Daoy (cell line): ENCODE measurements around the gene HEBP2.

DNA sequence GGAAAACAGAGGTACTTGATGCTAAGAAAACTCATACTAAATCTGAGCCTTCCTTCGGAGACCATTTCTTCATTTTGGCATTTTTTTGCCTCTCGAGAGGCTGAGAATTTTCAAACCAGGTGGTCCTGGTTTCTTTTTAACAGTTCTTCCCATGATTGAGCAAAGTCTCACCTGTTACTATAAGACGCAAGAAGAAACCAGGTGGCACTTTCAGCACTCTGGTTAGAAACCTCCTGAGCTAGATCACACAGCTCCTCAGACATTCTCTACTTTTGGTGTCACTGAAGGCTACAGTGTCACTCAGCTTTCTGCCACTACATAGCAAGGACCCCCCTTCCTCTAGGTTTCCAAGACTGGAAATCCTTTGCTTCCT is 7.3 kb downstream of the IFNGR1 start:
- RAMPAGE, long total RNA = no peak

- RAMPAGE, long total RNA = no peak
Measured at GRCh38 chr6:137233722-137234061, 14.5 kb upstream of the IFNGR1 start.

GRCh38 chr6:137353749-137354490 is 134.7 kb upstream of the IFNGR1 start:
- RAMPAGE, long total RNA = no peak

DNA sequence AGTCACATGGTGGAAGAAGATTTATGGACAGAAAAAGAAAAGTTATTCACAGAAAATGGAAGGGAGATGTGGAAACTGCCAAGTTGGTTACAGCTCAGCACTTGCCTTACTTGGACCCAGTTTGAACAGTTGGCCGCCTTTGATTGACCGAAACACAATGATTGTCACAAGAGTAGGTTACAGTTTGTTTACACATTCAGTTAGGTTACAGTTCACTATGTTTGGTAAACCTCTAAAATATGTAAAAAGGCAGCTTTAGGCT is 116.2 kb downstream of the OLIG3 start:
- RAMPAGE, long total RNA = no peak

DNA sequence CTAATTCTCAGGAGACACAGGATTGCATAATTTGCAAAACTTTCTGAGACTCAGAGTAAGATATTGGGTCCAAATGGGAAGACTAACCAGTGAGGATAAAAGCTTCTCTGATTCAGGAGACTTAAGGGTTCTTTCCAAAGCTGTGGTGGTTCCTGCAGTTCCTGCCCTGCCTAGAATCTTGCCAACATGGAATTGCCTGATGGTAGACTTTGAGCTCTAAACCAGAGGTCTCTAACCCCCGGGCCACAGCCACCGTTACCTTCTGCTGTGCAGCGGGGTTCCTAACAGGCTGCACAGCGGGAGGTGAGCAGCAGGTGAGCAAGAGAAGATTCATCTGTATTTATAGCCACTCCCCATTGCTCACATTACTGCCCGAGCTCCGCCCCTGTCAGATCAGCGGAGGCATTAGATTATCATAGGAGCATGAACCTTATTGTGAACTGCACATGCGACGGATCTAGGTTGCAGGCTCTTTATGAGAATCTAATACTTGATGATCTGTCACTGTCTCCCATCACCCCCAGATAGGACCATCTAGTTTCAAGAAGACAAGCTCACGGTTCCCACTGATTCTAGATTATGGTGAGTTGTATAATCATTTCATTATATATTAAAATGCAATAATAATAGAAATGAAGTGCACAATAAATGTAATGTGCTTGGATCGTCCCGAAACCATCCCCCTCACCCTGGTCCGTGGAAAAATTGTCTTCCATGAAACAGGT is 106.8 kb downstream of the OLIG3 start:
- RAMPAGE, long total RNA = no peak

DNA sequence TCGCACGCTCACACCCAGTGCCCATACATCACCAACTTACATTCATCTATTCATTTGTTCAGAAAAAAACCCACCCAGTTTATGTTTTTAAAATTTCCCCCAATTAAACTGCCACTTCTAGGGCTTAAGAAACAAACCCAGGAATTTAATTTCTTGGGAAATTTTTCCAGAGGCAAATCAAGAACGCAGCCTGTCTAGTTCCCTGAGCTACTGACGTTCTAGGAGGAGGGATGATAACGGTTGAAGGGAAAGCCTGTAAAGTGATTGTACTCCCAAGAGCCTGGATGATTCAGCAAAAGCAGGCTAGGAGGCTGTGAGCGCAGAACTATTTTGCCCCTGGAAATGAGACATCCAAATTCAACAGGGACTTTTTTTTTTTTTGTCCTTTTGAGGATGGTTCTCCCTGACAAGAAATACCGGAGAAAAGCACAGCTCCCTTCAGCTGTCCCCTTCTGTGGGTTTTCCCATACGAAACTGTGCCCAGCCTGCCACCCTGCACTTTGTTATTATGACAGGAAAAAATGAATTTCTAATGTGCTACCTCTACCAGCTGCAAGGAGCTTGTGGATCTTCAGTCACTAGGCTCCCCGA is 77.4 kb downstream of the OLIG3 start:
- RAMPAGE, long total RNA = no peak

GRCh38 chr6:137780201-137781249 is 86.5 kb upstream of the TNFAIP3 start:
- RAMPAGE, long total RNA = no peak

DNA sequence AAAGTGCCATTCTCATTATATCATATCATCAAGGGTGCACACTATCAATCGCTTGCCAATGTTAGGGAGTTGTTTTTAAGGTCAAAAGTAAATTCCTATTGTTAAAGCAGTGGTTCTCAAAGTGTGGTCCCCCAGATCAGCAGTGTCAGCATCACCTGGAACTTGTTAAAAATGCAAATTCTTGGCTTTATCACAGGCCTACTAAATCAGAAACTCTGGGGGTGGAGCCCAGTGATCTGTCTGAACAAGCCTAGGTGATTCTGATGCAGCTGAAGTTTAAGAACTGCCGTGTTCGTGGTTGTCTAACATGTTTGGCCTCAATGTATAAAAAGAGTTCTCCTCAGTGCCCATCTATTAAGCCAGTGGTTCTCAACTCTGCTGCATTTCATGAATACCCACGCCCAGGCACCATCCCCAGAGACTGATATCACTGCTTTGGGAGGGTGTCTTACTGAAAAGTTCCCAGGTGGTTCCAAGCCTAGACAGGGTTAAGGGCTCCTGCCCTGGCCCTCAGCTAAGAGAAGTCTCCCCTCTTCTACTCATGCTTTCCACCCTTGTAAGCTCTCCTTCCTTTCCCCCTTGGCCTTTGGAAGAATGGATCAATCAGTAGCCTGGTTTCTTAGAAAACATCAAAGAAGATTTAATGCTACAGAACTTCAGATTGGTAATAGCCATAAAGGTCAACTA is 39.1 kb upstream of the TNFAIP3 start:
- RAMPAGE, long total RNA = no peak

- RAMPAGE, long total RNA = no peak
Measured at GRCh38 chr6:137982364-137982781, 115.3 kb downstream of the TNFAIP3 start.

DNA sequence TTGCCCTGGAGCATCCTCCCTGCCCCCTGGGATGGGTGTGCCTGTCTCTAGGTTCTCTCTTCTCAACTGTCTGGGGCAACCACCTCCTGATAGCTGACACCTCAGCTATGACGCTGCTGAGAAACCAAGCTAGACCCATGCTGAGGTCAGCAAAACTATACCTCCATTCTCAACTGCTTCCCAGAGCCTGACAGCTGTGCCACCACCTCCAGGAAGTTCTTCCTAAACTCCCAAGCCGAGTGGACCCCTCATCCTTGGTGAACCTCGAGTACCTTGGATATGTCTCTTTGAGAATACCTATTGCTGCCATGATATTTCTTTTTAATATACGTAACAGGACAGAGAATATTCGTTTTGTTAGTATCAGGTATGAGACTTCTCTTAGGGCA is 72.0 kb downstream of the PERP start:
- RAMPAGE, long total RNA = no peak

DNA sequence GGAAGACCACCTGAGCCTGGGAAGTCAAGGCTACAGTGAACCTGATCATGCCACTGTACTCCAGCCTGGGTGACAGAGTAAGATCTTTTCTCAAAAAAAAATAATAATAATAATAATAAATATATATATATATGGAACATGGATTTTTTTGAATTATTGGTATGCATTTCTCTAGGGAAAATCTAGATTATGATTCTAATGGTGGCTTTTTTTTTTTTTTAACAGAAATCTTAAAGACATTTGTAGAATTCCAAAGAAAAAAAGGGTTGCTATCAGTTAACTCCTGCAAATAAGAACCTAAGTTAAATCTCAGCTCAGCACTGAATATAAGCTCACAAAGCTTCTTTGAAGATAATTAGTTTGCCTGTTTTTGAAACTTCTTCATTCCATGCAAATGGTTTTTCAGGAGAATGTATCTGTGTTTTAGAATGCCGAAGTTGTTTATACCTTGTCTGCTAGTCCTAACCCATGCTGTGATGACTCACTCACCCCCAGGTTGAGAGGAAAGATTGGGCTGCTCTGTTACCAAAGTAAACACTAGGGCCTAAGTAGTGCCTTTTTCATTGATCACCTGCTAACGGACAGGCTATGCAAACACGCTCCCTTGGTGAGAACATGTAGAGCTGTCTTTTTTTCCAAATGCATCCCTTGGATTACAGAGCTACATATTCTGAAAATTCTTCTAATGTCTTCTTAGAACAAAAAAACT is 20.9 kb downstream of the PERP start:
- RAMPAGE, long total RNA = no peak

DNA sequence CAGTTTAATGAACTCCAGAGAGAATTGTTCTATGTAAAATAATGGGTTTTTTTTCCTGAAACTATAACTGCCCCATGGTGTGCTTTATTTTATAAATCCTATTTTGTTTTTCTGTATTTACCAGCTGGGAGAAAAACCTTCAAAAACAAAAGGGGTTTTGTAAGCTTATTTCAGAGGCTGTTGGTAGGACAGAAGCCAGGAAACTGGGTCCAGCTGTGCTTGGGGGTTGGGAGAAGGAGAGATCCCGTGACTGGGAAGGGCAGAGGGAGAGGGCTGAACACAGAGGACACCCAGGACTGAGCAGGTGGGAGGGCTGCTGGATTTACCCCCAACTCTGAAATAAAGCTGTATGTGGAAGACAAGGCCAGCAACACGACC is 21.2 kb downstream of the ARFGEF3 start:
- RAMPAGE, long total RNA = no peak

DNA sequence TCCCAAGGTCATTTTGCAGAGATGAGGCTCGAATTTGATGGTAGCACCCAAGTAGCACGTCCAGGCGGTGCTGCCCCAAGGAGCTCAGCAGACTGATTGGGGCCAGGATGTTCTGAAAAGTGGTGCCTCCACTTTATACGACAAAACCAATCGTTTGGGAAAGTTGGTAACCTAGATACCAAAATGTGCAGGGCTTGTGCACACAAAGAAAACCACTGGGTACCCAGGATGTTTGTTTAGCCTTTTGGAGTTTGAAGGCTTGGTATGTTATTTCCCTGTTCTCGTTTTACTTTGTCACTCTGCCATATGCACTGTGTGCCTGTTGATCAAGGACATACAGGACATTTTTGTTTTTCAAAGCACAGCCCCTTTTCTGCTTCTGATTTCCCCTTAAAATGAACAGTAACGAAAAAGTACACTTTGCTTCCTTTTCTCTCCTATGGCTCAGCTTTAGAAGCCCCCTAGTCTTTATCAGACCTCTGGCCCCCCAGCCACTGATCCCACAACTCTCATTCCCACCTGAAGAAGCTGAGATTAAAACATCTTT is 40.8 kb upstream of the PBOV1 start:
- RAMPAGE, long total RNA = no peak

GRCh38 chr6:138403854-138404616 is at the start of gene HEBP2:
TSS of gene HEBP2 (plus strand) at chr6:138404223.
- RAMPAGE, long total RNA = no peak

GRCh38 chr6:138412817-138413267 is 8.8 kb downstream of the HEBP2 start:
- RAMPAGE, long total RNA = no peak

- RAMPAGE, long total RNA = no peak
Measured at GRCh38 chr6:138499807-138500519, 669 bp upstream of the NHSL1 start.

DNA sequence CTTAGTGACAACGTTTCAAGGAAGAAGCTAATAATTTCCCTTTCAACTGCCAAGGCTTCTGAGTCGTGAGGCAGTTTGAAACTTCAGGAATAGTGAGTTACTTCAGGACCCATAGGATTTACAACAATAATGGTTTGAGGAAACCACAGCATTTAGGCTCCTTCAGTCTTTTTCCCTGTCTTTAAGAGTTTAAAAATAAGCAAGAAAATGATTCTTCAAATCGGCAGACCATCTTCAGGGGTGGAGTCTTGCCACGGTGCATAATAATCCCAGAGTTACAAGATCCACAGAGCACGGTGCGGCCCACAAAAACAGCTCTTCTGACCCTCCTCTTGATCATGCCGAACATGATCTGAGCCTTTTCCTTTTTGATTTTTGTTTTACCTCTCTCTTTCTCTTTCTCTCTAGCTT is 55.5 kb upstream of the NHSL1 start:
- RAMPAGE, long total RNA = no peak

DNA sequence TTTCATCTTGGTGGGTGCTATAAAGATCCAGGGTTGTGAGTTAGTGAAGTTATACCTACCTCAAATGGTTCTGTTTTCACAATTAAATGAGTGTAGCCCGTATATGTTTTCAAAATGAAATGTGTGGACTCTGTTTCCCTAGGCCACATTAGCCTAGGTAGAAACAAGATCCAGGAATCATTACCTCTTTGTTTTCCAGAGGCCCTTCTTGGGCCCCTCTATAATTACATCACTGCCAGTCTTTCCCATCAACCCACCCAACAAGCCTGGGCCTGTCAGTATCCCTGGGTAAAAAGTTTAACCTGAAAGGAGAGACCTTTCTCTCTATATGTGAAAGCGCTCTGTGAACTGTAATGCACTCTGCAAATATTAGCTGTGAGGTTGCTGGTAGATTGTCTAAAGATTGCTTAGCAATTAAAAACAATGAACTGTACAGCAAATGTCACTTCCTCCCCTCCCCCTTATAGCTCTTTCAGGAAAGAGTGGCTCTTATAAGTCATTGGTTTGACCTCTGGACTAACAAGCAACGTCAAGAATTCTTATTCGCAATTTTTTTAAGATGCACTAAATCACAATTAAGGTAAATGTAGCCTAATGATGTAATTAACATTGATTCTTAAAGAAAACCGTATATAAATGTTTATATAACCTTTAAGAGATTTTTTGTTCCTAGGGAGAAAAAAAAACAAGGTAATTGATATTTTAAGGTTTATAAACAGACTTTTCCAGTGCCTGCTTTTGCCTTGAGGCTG is 18.3 kb downstream of the ECT2L start:
- RAMPAGE, long total RNA = no peak

DNA sequence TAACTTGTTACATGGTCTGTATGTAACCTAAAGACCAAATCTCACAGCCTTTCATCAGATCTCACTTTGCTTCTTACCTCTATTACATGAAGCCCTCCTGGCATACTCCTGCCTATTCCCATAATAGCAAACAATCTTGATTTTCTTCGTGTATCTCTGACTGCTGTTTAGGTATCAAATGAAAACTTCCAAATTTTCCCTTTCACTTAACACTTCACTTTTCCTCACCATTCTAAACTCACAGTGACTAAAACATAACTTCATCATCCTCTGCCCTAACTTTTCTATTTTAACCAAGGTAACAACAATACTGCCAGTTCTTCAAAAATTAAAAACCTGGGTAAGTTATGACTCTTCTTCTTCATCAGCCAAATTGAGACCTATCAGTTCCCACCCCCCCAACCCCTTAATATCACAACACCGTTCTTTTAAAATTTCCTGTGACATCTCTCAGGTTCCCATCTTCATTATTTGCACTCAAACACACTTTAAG is 73.1 kb downstream of the REPS1 start:
- RAMPAGE, long total RNA = no peak

DNA sequence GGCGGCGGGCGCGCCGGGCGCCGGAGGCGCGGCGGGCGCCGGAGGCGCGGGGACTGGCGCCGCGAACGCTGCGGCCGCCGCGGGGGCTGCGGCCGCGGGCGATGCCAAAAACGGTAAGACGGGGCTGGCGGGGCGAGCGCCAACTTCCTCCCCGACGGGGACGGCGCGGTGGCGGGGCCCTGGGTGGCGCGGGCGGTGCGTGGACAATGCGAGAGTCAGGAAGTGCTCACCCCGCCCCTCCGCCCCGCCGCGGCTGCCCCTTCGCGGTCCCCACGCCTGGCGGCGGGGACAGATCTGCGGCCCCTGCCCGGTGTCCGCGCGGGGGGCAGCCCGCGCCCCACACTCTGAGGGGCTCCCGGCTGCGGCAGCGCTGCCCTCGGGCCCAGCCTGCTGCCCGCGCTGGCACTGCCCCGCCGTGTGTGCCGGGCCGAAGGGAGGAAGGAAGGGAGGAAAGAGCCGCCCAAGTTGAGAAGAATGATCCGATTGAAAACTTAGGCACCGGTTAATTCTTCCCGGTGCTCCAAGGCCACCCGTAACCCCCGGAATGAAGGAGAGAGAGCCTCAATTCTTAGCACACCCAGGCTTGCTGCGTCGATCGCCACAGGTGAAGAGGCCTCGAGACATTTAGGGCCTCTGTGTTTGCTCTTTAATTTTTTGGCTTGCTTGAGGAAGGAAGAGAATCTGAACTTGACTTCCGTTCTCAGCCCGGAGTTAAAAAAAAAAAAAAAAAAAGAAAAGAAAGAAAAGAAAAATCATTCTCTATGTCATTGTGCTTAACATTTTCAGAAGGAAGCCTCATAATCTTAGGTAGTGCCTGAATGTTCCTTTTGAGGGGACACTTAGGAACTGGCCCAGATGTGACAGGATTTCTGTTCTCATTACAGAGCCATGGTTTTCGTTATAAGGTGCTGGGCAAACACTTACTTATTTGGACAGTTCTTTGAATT is 948 bp downstream of the HECA start:
- RAMPAGE, long total RNA = no peak